ENCODE data around the genes HMX1, USP17L22 and NKX3-2.

DNA sequence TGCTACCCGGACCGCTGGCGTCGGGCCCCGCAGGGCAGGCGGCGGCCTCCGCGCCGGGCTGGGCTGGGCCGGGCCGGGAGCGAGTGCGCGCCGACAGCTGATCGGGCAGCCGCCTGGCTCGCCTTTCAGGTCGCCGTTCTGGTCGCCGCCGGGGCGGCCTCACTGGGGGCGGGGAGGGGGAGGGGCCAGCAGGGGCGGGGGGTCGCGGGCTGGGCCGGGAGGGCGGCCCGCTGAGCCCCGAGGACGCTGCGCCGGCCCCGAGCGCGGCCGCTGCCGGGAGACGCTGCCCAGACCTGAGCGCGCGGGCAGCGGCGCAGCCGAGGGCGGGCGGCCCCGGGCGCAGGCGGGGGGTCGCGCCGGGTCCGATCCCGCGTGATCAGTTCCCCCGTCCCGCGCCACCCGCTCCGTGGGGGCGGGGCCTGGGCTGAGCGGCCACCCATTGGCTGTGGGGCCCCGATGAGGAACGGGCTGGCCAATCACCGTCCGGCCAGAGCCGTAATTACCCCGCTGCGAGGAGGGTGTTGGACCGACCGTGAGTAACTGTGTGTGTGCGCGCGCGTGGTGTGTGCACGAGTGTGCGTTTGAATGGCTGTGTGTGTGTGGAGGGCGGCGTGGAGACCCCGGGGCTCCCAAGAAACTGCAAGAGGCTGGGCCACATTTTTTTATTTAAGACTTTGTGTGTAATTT lies at the start of gene HMX1:
TSS of gene HMX1 (minus strand) at position 127 of the 687 bp plus-strand sequence.
- RRBS, result 2% methylated on average over 43 of the region's 84 CpGs

DNA sequence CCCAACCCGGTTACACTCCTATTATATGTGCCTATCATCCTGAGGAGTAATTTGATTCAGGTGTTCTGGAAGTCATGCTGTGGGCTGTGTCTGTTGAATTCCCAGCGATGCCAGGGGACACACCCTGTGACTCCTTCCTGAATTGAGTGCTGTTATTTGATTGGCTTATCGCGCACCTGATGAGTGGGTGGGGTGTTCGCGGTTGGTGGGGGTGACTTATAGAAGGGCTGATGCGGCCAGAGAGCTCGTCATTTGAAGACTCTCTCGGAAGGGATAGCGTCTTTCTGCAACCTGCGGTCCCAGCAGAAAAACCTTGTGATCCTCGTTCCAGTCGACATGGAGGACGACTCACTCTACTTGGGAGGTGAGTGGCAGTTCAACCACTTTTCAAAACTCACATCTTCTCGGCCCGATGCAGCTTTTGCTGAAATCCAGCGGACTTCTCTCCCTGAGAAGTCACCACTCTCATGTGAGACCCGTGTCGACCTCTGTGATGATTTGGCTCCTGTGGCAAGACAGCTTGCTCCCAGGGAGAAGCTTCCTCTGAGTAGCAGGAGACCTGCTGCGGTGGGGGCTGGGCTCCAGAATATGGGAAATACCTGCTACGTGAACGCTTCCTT lies at the start of gene USP17L22:
TSS of gene USP17L22 (plus strand) at position 337 of the 620 bp plus-strand sequence.
- RRBS, result no CpG with 5 or more reads among the region's 22 CpGs

- RRBS, result 0% methylated on average over 4 of the region's 61 CpGs
Measured at GRCh38 chr4:9691233-9692259, 89.9 kb upstream of the DRD5 start.

DNA sequence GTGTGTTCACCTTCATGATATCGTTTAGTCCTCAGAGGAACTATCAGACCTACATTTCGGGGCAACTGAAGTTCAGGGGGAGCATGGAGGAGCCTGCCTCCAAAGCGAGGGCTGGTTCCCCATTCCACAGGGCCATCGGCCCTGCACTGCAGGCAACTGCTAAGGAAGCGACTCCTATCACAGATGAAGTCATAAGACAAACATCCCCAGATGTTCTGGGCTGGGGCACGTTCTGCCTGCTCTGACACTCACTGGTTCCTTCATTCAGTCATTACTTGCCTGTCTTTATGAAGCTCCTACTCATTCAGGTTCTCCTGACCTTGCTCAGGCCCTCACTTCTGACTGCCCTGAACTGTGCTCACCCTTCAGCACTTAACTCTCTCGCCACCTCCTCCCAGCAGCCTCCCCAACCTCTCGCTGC lies 2.5 kb upstream of the SLC2A9 start:
- RRBS, result no CpG with 5 or more reads among the region's 8 CpGs

GRCh38 chr4:10086507-10086899 lies 30.1 kb downstream of the WDR1 start:
- RRBS, result no CpG with 5 or more reads among the region's 10 CpGs

GRCh38 chr4:10113778-10115083 lies 2.4 kb downstream of the WDR1 start:
- RRBS, result no CpG with 5 or more reads among the region's 21 CpGs

- RRBS, result 7% methylated on average over 27 of the region's 58 CpGs
Measured at GRCh38 chr4:10115804-10116501, 646 bp downstream of the WDR1 start.

GRCh38 chr4:10120386-10120754 lies 3.8 kb upstream of the WDR1 start:
- RRBS, result no CpG with 5 or more reads among the region's 3 CpGs

- RRBS, result no CpG with 5 or more reads among the region's 10 CpGs
Measured at GRCh38 chr4:10120877-10121425, 4.4 kb upstream of the WDR1 start.

GRCh38 chr4:10123250-10124029 lies 6.8 kb upstream of the WDR1 start:
- RRBS, result no CpG with 5 or more reads among the region's 11 CpGs

- RRBS, result no CpG with 5 or more reads among the region's 6 CpGs
Measured at GRCh38 chr4:10173308-10173906, 56.8 kb upstream of the WDR1 start.

- RRBS, result no CpG with 5 or more reads among the region's 3 CpGs
Measured at GRCh38 chr4:10232039-10232346, 115.4 kb upstream of the WDR1 start.

GRCh38 chr4:11423559-11424657 lies 4.8 kb downstream of the HS3ST1 start:
- RRBS, result no CpG with 5 or more reads among the region's 11 CpGs

- RRBS, result no CpG with 5 or more reads among the region's 4 CpGs
Measured at GRCh38 chr4:13281032-13281731, 203.0 kb downstream of the RAB28 start.

DNA sequence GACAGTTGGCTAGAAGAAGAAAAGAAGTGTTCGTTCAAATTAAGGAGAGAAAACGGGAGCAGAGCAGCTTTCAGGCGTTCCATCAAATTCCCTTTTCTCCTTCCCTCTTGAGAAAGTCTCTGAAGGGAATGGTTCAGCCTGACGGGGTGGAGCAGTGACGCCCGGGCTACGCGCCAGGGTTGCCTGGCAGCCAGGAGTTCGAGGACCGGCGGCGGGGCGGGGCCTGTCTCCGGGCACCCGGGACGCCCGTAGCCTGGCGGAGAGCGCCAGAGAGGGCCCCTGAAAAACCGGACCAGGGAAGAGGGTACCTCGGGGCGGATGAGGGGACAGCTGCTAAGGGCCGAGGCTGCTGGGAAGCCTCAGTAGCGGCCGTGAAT lies 352 bp upstream of the RAB28 start:
- RRBS, result under 1% methylated on average over 15 of the region's 25 CpGs

- RRBS, result 3% methylated on average over 35 of the region's 91 CpGs
Measured at GRCh38 chr4:13543842-13544557, at the start of gene NKX3-2. NKX3-2 (minus strand) TSS chr4:13544508.

- RRBS, result no CpG with 5 or more reads among the region's 3 CpGs
Measured at GRCh38 chr4:13588509-13589405, 38.8 kb downstream of the BOD1L1 start.

- RRBS, result 1% methylated on average over 3 of the region's 14 CpGs
Measured at GRCh38 chr4:13654517-13654839, 27.0 kb upstream of the BOD1L1 start.

- RRBS, result no CpG with 5 or more reads among the region's 2 CpGs
Measured at GRCh38 chr4:13907332-13907869, 279.9 kb upstream of the BOD1L1 start.

GRCh38 chr4:15029607-15030191 lies 27.4 kb downstream of the CPEB2 start:
- RRBS, result no CpG with 5 or more reads among the region's 1 CpG